Ovary (tissue), 7 donors: Measurements from ENCODE around the genes KCNH6 and GH1.

DNA sequence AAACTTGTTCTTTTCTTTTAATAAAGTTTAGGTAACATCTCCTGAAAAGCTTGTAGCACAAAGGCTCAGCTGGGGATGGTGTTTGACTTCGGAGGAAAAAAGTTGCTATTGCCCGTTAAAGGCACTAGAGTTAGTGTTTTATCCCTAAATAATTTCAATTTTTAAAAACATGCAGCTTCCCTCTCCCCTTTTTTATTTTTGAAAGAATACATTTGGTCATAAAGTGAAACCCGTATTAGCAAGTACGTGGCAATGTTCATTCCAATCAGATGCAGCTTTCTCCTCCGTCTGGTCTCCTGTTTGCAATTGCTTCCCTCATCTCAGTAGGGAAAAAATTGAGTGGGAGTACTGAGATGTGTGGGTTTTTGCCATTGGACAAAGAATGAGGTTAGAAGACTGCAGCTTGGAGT is 14.5 kb upstream of the MRC2 start:
- PRO-cap, 7 experiments, result peak in 4 of 7 experiments; most common minus-strand start position 290 of the sequence (in 2)
- RAMPAGE, long total RNA, 2 experiments, result no peak in any of the 2 experiments

GRCh38 chr17:62616275-62616678 is 11.2 kb upstream of the MRC2 start:
- PRO-cap, 7 experiments, result no peak in any of the 7 experiments
- RAMPAGE, long total RNA, 2 experiments, result no peak in any of the 2 experiments

GRCh38 chr17:62648397-62648775 is 20.9 kb downstream of the MRC2 start:
- PRO-cap, 7 experiments, result peak in 5 of 7 experiments; most common plus-strand start chr17:62648515 (in 5)
- RAMPAGE, long total RNA, 2 experiments, result no peak in any of the 2 experiments

DNA sequence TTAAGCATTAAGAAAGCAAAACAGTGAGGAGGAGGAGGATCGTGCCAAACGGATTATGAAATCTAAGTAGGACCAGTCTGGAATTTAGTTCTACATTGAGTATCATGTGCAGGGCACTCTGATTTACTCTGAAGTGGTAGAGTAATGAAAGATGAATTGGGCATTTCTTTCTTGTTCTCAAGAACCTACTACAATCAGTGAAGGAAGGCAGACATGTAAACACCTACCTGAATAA is 195.2 kb downstream of the CYB561 start:
- PRO-cap, 7 experiments, result no peak in any of the 7 experiments
- RAMPAGE, long total RNA, 2 experiments, result no peak in any of the 2 experiments

DNA sequence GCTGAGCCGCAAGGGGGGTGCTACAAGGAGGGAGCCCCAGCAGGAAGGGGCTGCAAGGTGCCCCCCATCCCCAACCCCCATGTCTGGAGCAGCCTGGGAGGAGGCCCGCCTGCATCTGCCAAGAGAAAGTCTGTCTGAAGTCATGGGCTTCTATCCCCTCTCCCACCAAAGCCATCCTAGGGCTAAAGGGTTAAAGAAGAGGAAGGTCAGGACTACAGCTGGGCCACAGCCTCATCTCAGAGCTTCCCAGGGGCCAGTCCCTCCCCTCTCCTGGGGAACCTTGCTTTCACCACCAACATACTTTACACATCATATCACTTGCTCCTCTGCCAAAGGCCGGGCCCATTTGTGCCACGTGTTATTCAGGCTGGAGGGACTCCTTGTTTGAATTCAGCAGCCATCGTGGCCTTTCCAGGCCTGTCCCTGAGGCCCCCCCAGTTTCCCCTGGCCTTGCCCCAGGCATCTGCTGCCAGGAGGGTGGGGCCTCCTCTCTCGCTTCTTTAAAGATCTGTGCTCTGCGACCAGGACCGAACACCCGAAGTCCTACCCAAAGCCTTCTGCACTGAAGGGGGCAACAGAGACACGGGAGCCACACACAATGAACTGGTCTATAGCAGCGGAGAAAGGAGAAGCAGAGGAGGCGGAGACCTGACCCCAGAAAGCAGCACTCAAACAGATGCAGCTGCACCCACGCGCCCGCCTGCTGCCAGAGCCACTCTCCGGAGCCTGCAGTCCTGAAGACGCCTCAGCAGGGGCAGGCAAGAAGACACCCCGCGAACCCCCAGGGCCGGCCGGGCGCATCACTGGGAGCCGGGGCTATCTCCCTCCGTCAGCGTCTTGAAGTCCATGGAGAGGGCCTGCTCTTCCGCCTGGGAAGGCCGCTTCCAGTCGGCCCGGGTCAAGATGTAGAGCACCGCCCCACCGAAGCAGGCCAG is 12.2 kb downstream of the CYB561 start:
- PRO-cap, 7 experiments, result no peak in any of the 7 experiments
- RAMPAGE, long total RNA, 2 experiments, result no peak in any of the 2 experiments

- PRO-cap, 7 experiments, result no peak in any of the 7 experiments
- RAMPAGE, long total RNA, 2 experiments, result no peak in any of the 2 experiments
These were observed 7.0 kb upstream of the CYB561 start for GRCh38 chr17:63452907-63453647.

DNA sequence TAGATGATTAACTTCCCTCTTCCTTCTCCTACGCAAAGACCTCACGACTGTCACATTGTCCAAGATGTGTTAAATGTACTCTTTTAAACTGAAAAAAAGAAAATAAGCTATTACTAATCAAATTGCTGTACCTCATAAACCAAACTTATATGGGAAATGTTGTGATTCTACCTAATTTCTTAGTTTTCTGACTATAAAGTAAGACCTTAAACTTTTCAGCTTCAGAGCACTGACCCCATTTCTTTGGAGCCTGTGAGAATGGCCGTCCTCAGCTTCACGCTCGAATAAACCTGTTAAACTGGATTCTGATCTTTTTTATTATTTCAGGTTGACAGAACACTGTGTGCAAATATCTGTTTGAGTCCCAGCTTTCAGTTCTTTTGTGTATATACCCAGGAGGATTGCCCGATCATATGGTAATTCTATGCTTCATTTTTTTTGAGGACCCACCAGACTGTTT is 20.0 kb upstream of the KCNH6 start:
- PRO-cap, 7 experiments, result no peak in any of the 7 experiments
- RAMPAGE, long total RNA, 2 experiments, result no peak in any of the 2 experiments

GRCh38 chr17:63522893-63523658 is at the start of gene KCNH6:
Gene KCNH6 (plus strand): TSS chr17:63523358.
- PRO-cap, 7 experiments, result no peak in any of the 7 experiments
- RAMPAGE, long total RNA, 2 experiments, result no peak in any of the 2 experiments

DNA sequence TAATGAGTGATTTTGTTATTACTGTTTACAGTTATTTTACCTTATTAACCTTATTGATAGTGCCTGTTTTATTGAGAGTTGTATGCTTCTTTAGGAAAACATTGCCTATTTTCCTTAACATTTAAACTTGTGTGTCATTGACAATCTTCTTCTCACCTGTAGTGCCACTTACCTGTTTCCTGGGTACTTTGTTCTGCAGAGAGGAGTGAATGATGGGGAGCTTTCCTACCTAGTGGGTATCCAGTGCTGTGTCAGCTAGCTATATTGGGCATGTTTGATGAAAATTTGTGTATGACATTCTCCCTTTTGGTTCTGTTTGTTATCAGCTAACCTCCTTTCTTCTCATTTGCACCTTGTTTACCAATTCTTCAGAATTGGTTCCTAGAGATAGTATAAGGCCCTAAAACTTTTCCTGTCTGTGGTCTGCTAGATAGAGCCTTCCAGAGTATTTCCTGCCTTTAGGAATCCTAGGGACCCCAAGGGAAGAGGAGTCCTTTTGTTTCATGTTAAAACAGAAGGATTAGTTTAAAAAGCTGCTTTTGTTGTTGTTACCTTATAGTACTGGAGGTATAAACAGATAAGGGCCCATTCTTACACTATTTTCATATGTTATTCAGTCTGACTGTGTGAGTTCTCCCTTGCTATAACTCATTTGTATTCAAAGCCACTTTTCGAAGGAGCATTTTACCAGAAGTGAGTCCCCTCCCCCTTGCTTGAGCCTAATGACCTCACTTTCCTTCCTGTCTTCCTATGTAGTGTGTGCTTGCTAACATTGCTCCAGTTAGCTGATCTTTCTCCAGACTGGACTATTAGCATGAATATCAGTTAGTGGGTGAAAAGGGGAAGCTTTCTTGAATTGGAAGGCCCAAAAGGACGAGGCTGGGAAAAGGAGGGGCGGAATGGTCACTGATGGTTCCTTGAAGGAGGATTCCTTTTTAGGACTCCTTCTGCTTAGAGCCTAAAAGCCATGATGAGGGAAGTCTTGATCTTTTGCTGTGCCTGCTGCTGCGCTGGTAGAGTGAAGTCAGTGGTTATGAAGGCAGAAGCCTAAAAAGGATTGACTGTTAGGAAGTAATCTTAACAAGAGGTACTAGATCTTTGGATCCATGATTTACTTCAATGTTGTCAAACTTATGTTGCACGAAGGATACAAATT is 11.7 kb downstream of the MAP3K3 start:
- PRO-cap, 7 experiments, result no peak in any of the 7 experiments
- RAMPAGE, long total RNA, 2 experiments, result no peak in any of the 2 experiments

- PRO-cap, 7 experiments, result no peak in any of the 7 experiments
- RAMPAGE, long total RNA, 2 experiments, result no peak in any of the 2 experiments
These were observed 19.4 kb downstream of the MAP3K3 start for GRCh38 chr17:63641622-63642094.

- PRO-cap, 7 experiments, result no peak in any of the 7 experiments
- RAMPAGE, long total RNA, 2 experiments, result no peak in any of the 2 experiments
These were observed 34.3 kb downstream of the LIMD2 start for GRCh38 chr17:63665545-63666093.

- PRO-cap, 7 experiments, result no peak in any of the 7 experiments
- RAMPAGE, long total RNA, 2 experiments, result no peak in any of the 2 experiments
These were observed 27.6 kb downstream of the LIMD2 start for GRCh38 chr17:63672296-63672806.

- PRO-cap, 7 experiments, result no peak in any of the 7 experiments
- RAMPAGE, long total RNA, 2 experiments, result no peak in any of the 2 experiments
These were observed 5.4 kb downstream of the LIMD2 start for GRCh38 chr17:63694267-63695239.

GRCh38 chr17:63751831-63752149 is 10.2 kb upstream of the STRADA start:
- PRO-cap, 7 experiments, result no peak in any of the 7 experiments
- RAMPAGE, long total RNA, 2 experiments, result no peak in any of the 2 experiments

DNA sequence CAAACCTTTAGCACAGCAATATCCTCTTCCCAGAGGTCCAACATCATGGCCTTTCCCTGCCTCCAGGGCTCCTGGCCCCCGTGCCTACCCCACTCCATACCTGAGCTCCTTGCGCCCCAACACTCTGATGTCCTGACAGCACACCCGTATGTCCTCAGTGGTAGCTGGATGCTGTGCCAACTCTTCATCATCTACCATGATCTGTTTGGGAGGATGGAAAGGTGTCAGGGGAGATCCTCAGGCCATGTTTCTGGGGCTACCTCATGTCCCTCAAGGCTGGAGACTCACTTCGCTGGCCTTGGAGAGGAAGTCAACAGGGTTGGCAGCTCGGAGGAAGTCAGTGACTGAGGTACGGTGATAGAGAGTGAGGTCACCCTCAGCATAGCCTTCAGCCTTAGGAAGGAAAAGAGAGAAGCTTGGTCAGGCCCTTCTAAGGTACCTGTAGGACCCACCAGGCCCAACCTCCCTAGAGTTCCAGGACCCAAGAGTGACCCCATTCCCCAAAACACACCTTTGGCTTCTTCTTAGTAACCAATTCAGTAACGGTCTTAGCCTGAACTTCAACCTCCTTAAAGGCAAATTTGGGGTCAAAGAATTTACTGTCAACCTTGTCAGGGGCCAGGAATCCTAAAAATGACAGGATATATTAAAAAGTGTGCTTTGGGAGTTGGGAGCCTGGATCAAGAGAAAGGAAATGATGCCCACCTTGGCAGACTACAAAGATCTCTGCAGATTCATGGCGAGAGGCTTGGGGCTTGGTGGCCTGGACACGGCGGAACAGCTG is 2.5 kb upstream of the PSMC5 start:
- PRO-cap, 7 experiments, result no peak in any of the 7 experiments
- RAMPAGE, long total RNA, 2 experiments, result no peak in any of the 2 experiments

DNA sequence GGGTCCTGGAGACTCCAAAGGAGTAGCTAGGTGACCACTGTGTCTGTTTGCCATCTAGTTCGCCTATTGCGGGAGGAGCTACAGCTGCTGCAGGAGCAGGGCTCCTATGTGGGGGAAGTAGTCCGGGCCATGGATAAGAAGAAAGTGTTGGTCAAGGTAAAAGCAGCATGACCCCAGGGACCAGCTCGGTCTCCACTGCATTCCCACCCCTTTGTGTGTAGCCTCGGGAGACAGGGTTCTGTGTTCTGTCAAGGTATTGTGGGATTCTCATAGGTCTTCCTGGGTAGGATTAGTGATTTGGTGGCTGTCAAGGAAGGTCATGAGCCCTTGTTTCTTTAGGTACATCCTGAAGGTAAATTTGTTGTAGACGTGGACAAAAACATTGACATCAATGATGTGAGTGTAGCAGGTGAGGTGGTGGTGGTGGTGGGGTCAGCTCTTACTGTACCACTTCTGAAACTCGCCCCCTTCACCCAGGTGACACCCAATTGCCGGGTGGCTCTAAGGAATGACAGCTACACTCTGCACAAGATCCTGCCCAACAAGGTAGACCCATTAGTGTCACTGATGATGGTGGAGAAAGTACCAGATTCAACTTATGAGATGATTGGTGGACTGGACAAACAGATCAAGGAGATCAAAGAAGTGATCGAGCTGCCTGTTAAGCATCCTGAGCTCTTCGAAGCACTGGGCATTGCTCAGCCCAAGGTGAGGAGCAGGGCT is 2.5 kb upstream of the FTSJ3 start:
- PRO-cap, 7 experiments, result no peak in any of the 7 experiments
- RAMPAGE, long total RNA, 2 experiments, result no peak in any of the 2 experiments

GRCh38 chr17:63918643-63919267 is at the start of gene GH1:
Gene GH1 (minus strand): TSS chr17:63918839.
- PRO-cap, 7 experiments, result no peak in any of the 7 experiments
- RAMPAGE, long total RNA, 2 experiments, result no peak in any of the 2 experiments

DNA sequence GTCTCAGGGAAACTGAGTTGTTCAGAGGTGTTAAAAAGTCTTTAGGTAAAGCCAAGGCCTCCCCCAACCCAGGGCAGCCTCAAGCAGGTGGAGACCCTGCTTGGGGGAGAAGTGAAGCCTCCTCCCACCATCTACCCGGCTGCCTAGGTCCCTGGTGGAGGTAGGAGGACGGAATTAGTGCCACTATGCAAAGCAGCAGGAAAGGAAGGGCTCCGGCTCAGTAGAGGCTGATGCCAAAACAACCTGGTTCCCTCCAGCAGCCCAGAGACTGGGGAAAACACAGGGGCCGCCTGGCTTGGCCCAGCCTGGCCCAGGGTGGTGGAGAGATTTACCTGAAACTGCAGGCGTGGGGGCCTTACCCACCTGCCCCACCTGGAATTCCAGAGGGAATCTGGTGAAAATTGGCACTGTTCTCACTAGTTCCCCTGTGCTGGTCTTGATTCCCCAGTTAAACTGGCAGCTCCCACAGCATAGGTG is 4.7 kb downstream of the CD79B start:
- PRO-cap, 7 experiments, result no peak in any of the 7 experiments
- RAMPAGE, long total RNA, 2 experiments, result no peak in any of the 2 experiments

GRCh38 chr17:63931124-63931907 is 815 bp downstream of the CD79B start:
- PRO-cap, 7 experiments, result no peak in any of the 7 experiments
- RAMPAGE, long total RNA, 2 experiments, result no peak in any of the 2 experiments

DNA sequence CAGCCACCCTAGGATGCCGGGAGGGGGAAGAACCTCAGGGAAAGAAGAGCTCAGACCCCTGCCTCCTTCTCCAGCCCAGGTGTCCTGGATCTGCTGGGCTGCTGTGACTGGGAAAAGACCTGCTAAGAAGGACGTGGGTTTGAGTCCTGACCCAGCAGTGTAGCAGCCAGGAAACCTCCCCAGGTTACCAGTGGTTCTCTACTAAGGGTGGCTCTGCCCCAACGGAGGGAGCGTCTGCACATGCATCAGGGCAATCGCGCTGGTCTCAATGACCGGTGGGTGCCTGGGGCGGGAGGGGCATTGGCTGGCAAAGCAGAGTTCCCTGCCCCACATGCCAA is 2.6 kb upstream of the CD79B start:
- PRO-cap, 7 experiments, result no peak in any of the 7 experiments
- RAMPAGE, long total RNA, 2 experiments, result no peak in any of the 2 experiments